Vein endothelial cell (primary cell): ENCODE measurements around the gene LCT.

- CAGE, long polyA plus RNA: no peak
These were observed 99.0 kb downstream of the R3HDM1 start for GRCh38 chr2:135630066-135630910.

DNA sequence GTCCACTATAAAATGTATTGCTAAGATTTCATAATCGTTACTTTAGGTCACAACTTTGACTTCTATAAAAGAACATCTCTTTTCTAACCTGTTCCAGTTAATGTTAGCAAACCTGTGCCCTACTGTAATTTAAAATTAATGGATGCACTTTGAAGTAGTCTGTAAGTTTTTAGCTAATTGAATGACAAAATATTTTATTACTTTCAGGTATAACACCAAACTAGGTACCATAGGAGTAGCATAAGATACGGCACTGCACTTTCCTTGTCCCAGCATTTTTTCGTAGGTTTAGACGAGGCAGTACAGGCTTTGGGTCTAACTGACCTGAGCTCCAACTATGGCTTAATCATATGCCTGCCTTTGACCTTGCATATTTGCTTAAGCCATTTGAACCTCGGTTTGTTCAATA is 103.8 kb downstream of the R3HDM1 start:
- CAGE, long polyA plus RNA: no peak

- CAGE, long polyA plus RNA: no peak
These were observed 104.6 kb downstream of the R3HDM1 start for GRCh38 chr2:135635574-135636557.

DNA sequence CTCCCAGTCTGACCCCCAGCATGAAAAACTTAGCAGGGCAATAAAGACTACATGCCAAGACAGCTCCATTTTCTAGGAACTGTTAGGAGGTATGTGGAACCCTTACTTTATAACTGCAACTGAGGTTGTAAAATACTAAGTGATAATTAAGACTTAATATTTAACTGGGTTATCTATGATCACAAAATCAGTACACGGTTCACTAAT is at the start of gene LCT:
Gene LCT, minus strand, starts transcription at position 84 of the 207 bp plus-strand sequence.
- CAGE, long polyA plus RNA: no peak

- CAGE, long polyA plus RNA: no peak
These were observed 4.6 kb downstream of the CXCR4 start for GRCh38 chr2:136113088-136113999.

GRCh38 chr2:136225689-136226502 is 107.9 kb upstream of the CXCR4 start:
- CAGE, long polyA plus RNA: no peak

DNA sequence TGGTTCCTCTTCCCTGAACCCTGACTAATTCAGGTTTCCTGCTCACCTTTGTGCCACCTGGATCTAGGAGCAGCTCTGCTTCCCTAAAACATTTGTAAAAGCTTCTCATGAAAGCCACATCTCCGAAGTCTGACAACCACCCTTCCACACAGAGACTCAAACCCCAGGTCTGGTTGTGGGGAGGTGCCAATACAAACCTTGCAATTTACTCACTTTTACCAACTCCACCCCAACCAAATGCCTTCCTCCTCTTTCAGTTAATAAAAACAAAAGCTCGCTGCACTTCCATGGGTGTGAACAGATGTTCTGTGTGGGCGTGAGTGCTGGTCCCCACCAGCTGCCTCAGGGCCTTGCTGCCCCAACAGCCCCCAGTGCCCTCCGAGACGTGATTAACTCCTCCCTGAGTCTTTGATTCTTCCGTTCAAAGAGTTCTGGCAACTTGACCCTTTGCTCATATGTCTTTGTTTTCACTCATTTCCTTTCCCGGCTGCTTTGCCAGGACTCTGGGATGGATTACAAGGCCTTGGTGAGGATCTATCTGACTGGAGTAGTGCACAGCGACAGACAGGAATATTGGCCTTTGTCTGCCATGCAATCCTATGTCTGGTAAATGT is 258.8 kb upstream of the CXCR4 start:
- CAGE, long polyA plus RNA: no peak

DNA sequence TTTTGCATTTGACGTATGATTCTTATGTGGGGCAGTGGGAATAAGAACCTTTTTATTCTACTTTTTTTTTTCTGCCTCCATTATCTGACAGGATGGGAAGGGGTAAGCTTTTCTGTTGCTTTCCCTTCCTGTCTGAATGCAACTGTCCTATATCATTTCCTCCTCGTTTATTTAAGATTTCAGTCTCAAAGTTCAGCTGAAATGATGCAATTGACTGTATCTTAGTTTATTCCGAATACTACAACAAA is 24.1 kb upstream of the HNMT start:
- CAGE, long polyA plus RNA: no peak

- CAGE, long polyA plus RNA: no peak
These were observed 16.9 kb upstream of the HNMT start for GRCh38 chr2:137947371-137947803.

GRCh38 chr2:138028572-138028919 is 64.3 kb downstream of the HNMT start:
- CAGE, long polyA plus RNA: no peak

DNA sequence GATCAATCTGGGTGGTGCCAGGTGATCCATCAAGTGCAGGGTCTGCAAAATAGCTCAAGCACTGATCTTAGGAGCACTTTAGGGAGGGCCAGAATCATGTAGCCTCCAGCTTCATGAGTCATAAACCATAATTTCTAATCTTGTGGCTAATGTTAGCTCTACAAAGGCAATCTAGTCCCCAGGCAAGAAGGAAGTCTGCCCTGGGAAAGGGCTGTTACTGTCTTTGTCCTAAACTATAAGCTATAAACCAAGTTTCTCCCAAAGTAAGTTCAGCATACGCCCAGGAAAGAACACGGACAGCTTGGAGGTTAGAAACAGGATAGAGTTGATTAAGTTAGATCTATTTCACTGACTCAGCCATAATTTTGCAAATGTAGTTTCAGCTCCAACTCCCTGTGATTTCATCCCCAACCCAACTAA is 227.0 kb upstream of the SPOPL start:
- CAGE, long polyA plus RNA: no peak

DNA sequence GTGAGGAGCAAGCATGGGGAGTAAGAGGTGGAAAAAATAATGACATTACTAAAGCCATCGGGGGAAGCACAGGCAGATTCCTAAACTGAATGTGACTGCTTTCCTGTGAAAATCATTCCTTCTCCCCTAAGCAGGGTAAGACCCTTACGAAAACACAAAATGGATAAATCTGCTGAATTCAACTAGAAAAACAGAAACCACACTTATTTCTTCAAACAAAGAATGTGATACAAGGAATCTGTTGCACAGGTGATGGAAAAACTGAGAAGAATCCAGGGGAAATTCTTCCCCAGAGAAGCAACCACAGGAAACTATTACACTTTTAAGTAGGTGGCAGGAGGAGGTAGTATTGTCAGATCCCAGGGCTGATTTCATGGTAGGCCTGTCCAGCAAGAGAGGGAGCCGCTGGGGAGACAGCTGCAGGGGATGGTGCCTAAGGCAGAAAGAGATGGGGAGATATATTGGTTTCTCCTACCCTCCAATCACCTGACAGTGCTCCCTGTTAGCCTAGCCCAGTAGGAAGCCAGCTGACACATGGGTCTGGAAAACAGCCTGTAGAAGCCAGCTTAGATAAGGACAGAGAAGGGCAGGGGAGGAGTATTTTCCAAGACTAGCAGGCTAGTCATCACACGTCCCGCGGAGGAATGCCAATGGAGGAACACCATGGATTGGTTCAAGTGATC is 8.4 kb upstream of the SPOPL start:
- CAGE, long polyA plus RNA: no peak

- CAGE, long polyA plus RNA: no peak
These were observed 66.5 kb downstream of the SPOPL start for GRCh38 chr2:138567789-138568789.

GRCh38 chr2:139634764-139635169 is 854.6 kb upstream of the NXPH2 start:
- CAGE, long polyA plus RNA: no peak

DNA sequence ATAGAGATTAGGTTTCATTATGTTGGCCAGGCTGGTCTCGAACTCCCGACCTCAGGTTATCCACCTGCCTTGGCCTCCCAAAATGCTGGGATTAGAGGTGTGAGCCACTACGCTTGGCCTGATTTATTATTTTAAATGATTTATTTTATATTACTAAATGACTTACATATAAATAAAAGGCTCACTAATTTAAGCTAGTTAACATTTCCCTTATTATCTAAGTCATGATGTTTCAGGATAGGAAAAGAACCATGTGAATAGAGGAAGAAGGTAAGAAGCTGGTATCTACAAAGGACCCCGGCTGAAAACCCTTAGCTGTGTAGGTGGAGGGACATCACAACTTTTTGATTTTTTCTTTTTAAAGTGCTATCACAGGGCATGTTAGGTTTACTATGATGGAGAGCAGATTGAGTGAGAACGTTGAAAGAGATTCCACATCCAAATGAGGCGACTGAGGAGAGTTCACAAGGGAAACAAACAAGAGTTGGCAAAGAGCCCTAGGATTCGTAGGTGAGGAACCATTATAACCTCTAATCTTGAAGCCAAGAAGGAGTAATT is 197.5 kb upstream of the LRP1B start:
- CAGE, long polyA plus RNA: no peak

GRCh38 chr2:142695264-142695753 is 182.2 kb upstream of the KYNU start:
- CAGE, long polyA plus RNA: no peak

DNA sequence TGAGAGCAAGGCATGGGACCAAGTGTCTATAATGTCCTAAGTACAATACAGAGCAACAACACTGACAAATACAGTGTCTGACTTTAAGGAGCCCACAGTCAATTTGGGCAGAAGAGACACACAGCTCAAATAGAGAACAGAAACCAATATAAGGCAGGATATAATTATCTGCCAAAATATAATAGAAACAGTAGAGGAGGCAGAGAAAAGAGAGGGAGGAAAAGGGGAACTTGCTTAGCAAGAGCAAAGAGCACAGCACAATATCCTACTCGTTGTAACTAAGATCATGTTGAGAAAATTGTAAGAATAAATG is 12.1 kb downstream of the ARHGAP15 start:
- CAGE, long polyA plus RNA: no peak

GRCh38 chr2:143176566-143177087 is 47.4 kb downstream of the ARHGAP15 start:
- CAGE, long polyA plus RNA: no peak

DNA sequence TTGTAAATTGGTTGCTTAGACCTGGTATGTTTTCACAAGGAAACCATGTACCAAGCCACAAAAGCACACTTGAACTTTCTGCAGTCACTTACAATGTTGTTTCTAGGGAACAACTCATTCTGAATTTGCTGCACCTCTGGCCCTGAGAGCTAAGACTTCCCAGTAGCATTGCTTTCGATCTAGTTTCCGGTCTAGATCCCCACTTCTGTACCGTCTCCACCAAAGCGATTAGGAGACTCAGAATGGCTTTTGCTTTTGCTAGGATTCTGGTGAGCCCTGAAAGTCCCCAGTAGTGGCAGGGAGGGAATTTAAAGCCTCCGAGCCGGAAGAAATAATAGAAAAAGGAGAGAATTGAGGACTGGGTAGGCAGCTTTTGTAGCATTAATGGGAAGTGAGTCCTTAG is 313.0 kb downstream of the ARHGAP15 start:
- CAGE, long polyA plus RNA: no peak

DNA sequence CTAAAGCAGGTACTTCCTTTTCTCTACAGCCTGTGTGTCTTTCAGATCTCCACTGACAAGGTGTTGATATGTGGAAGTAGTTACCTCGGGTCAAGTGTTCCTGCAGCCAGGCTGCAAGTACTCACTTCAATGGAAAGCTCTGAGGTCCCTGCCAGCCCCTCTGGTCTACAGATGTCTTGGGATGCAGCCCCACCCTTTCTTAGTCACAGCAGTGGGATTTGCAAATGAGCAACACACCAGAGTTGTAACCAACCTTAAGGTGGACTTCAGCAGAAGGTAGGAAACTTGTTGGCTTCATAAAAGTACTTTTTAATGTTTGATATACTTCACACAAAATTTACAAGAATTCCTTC is 513.0 kb downstream of the GTDC1 start:
- CAGE, long polyA plus RNA: no peak